ENCODE results near the genes LRATD1 and VSNL1.

- PRO-cap = no peak
- RAMPAGE, long total RNA = no peak
Observed at GRCh38 chr2:12604393-12604823, 112.3 kb upstream of the TRIB2 start.

DNA sequence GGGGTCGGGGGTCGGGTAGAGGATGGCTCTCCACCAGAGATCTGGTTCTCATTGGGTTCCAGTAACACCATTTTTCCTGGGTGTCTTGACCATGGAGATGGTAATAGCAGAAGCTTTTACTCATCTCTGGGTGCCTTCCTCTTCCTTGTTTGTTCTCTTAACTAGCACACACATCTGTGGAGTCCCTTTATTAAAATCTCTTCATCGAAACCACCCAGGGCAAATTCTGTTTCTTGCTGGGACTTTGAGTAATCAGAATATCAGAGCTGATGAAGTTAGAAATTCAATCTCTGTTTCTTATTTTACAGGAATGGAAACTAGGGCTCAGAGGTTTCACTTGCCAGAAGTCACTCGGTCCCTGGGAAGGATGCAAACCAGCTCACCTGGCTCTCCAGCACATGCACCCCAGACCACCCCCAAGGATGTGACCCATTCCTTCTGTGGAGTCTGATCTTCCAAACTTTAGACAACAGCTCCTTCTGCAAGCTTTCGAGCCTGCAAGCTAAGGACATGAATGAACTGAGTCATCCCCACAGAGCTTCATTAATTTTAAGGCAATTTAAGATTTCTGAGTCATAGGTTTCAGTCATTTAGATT lies 14.8 kb upstream of the TRIB2 start:
- PRO-cap = no peak
- RAMPAGE, long total RNA = no peak

- PRO-cap = no peak
- RAMPAGE, long total RNA = no peak
Observed at GRCh38 chr2:12715502-12715675, 1.3 kb upstream of the TRIB2 start.

DNA sequence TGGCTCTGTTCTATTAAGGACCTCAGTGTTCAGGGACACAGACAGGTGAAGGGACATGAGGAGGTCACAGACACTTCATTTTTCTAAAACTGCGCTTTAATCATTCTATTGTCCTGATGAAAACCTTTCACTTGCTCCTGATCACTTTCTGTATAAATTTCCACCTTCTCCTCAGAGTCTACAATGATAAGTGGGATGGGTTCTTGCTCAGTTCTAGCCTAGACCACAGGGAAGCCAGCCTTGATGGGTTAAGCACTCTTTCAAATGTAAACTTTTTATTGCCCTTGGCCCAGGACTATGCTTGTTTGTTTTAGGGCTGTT lies 59.5 kb downstream of the TRIB2 start:
- PRO-cap = no peak
- RAMPAGE, long total RNA = no peak

DNA sequence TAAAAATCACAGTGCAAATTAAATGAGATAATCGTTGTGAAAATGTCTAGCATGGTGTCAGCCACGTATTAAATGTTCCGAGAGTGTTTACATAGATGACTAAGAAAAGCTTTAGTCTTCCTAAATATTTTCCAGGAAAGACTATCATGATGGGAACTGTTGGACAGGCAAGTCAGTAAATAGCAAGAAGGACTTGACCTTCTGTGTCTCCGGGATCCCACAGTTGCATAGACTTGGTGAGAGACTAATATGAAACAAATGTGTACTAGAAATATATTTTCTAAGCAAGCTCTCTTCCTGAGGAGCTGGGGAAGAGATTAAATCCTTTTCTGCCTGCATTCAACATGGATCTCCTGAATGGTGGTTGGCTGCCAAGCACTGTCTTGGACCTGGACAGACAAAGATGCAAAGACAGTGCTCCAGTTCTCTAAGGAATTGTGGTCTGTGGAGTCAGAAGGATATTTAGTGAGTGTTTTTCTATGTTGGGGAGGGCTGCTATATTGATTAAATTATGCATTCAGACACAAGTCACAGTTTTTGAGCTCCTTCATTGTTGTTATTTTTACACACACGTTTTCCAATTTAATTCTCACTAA lies 71.7 kb downstream of the TRIB2 start:
- PRO-cap = no peak
- RAMPAGE, long total RNA = no peak

DNA sequence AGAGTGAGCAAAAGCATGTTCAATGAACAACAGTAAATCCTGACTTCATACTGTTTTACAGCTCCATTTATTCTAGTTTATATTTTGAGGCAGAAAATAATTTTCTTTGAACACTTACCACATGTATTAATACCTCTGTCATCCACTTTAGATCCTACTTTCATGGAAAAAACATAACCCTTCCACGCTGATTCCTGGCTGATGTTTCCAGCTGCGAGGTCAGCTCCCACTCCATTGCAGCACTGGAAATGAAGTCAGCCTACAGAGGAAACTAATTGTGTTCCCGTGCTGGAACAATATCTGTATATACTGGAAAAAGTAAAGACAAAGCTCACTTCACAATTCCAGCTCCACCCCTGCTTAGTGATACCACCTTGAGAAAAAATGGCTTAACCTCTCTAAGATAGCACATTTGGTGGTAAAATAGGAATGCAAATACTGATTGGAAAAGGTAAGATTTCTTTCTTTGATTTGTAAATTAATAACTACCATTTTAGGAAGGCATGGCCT lies 89.8 kb downstream of the TRIB2 start:
- PRO-cap = no peak
- RAMPAGE, long total RNA = no peak

DNA sequence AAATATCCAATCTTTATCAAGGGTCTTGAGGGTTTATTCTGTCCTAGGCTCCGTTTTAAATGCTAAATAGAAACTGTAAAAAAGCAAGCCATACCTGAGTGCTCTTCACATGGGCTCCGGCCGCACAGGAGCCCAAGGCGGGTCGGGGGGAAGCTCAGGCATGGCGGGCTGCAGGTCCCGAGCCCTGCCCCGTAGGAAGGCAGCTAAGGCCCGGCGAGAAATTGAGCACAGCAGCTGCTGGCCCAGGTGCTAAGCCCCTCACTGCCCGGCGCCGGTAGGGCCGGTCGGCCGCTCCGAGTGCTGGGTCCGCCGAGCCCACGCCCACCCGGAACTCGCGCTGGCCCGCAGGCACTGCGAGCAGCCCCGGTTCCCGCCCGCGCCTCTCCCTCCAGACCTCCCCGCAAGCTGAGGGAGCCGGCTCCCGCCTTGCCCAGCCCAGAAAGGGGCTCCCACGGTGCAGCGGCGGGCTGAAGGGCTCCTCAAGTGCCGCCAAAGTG lies 209.8 kb downstream of the TRIB2 start:
- PRO-cap = no peak
- RAMPAGE, long total RNA = no peak

DNA sequence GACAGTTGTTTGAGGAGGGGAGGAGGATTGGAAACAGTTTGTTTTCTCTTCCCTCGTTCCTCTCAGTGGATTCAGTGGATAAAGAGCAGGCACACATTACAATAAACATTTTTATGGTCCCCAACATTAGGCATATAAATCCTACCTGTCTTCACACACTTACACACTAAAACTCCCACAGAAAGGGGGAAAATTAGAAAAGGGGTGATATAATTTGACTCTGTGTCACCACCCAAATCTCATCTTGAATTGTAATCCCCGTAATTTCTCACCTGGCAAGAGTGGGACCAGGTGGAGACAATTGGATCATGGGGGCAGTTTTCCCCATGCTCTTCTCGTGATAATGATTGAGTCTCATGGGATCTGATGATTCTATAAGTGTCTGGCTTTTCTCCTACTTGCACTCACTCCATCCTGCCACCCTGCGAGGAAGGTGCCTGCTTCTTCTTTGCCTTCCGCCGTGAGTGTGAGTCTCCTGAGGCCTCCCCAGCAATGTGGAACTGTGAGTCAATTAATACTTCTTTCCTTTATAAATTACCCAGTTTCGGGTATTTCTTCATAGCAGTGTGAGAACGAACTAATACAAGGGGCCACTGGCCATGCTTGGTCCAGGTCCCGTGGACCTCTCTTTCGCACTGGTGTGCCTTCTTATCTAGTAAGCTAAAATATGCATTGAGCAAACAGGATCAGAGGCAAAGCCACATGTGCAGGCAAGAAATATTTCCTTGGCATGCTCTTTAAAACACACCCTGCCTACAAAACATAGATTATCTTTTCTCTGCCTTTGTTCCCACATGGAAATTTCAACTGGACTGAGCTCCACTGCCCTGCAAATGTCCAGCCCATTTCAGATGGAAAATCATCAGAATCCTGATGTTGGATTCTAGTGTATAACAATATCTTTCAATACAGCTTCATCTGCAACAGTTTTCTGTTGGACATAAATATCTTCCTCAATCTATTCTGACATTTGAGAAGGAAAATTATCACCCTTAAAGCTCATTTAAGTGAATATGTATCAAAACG lies 821.1 kb downstream of the TRIB2 start:
- PRO-cap = no peak
- RAMPAGE, long total RNA = no peak

- PRO-cap = no peak
- RAMPAGE, long total RNA = no peak
Observed at GRCh38 chr2:14632336-14632899, at the start of gene LRATD1. Gene LRATD1, plus strand, starts transcription at chr2:14632717.

DNA sequence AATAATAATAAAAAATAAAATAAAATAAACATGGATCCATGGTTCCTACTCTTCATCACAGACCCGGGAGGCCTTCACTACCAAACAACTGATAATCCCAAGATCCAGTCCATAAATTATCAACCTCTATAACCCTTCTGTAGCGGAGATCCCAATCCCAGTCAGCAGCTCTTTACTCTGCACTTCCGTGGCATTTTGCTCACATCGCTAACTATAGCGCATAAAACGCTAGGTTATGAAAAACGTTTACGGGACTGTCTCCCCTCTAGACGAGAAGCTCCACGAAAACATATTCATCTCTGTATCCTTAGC lies 928 bp downstream of the NBAS start:
- PRO-cap = no peak
- RAMPAGE, long total RNA = no peak

DNA sequence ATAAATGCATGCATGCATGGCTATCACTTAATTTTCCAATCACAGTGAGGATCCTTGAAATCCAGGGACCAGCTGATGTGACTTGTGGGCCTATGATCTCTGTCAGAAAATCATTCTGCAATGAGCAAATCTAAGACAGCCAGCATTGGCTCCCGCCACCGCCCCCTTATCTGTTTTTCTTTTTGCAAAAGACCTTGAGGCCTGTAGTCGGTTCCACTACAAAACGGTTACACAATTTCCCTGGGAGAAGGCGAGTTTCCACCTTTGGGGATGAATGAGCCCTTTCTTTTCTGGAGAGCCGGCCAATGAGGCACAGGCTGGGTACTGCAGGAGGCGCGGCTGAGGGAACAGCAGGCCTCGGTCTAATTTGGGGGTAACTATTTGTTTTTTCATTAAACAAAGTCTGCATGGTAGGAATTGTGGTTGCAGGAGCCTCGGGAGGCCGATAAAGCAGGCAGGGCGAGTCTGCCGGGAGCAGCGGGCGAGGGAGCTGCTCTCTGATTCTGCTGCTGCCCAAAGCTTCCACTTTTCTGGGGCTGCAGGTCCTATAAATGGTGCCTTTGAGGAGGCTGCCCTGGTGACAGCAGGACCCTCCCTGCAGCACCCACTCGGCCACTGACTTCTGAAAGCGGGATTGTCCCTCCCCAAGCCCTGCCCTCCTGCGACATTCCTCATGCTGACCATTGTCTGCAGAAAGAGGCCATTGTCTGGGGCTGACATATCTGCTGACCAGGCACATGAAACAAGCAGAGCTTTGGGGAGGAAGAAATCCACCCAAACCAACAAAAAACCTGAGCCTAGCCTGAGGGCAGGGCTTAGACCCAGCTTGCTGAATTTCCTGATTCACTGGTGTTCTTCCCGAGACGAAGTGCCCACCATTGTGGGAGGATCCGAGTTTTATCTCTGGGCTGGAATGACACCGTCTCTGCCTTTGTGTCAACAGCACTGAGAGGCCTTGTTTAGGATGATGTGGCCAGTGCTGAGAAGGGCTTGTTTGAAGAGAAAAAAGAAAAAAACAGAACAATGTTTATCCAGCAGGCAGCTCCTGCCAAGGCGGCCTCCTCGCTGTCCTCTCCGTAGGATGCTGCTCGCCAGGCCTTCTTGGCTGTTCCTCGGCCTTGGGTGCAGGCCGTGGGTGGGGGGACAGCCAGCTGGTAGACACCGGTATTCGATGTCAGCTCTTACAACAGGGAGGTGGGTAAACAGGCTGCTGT lies 129.6 kb downstream of the MYCN start:
- PRO-cap = no peak
- RAMPAGE, long total RNA = no peak

DNA sequence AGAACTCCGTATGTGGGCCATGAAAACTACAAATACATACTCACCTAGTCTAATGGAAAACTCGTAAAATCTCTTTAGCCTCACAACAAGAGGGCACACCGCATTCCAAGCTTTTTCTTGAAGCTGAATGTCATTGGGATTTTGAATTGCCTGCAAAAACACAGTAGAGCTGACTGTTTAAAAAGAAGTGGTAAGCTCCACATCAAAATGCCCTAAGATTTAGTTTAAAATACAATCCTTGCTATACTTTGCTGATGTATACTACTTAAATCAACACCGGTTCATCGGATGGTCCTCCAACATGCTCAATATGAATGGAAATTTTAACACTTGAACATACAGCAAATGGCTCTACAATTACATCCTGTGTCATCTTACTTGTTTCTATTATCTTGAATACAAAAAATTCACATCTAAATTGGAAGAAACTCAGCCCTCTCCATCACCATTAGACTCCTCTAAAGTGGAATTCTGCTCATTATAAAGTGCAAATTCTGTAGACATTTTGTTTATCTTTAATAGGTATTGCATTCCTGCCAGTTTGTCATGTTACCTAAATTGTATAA lies 101.6 kb downstream of the CYRIA start:
- PRO-cap = no peak
- RAMPAGE, long total RNA = no peak

DNA sequence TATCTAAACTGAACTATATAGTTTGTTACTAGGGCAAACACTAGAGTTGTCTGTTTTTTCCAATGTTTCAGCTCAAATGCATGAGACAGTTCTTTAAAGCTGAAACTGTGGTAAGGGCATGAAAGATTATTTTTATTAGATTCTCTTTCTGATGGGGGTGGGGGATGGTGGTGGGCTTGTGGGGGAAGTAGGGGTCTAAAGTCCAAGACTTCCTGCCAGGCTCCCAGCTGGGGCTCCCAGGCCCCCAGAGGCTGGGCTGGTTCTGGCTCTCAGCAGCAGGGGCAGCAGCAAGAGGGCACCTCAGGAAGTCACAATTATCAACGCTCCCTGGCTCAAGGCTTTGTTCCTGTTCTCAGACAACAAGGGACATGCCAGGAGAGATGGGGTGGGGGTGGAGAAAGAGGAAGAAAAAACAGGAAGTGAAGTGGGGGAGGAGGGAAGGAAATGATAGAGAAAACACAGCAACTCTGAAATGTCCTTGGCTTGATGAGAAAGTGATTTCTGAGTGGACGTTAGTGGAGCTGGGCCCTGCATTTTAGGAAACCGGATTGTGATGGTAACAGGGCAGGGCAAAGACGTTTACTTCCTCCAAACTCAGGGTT lies 40.5 kb downstream of the CYRIA start:
- PRO-cap = no peak
- RAMPAGE, long total RNA = no peak

GRCh38 chr2:16633478-16634426 lies 31.9 kb downstream of the CYRIA start:
- PRO-cap = no peak
- RAMPAGE, long total RNA = no peak

DNA sequence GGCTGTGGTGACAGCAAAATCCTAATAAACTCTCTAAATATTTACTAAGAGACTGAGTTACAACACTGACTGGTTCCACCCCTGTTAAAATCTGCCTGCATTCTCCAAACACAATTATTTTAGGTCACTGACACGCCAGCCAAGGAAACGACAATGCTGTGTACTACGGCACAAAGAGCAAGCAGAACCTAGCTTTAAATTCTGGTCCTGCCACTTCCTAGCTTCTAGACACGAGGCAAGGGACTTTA lies 4.1 kb downstream of the CYRIA start:
- PRO-cap = no peak
- RAMPAGE, long total RNA = no peak

DNA sequence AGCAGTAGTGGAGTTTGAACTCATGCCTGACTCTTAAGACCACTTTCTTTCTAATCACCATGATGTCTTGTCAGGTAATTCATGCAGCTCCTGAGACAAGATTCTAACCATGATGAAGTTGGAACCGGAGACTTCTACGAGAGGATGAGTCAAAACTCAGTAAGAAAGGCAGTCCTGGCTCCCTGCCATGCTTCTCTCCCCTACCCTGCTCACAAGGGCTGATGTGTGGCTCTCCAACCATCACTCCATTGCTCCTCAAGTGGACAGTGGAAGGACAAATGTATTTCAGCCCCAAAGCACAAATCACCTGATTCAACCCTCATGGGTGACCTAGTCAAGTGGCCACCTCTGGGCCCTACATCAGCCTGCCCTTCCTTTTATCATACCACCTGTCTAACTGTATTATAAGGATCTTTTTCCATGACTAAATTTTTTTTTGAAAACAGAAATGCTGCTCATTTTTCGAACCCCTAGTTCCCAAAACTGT lies 3.1 kb downstream of the CYRIA start:
- PRO-cap = no peak
- RAMPAGE, long total RNA = no peak

GRCh38 chr2:16704676-16704984 lies 39.0 kb upstream of the CYRIA start:
- PRO-cap = no peak
- RAMPAGE, long total RNA = no peak

- PRO-cap = no peak
- RAMPAGE, long total RNA = no peak
Observed at GRCh38 chr2:17441826-17442121, 76.5 kb downstream of the RAD51AP2 start.

DNA sequence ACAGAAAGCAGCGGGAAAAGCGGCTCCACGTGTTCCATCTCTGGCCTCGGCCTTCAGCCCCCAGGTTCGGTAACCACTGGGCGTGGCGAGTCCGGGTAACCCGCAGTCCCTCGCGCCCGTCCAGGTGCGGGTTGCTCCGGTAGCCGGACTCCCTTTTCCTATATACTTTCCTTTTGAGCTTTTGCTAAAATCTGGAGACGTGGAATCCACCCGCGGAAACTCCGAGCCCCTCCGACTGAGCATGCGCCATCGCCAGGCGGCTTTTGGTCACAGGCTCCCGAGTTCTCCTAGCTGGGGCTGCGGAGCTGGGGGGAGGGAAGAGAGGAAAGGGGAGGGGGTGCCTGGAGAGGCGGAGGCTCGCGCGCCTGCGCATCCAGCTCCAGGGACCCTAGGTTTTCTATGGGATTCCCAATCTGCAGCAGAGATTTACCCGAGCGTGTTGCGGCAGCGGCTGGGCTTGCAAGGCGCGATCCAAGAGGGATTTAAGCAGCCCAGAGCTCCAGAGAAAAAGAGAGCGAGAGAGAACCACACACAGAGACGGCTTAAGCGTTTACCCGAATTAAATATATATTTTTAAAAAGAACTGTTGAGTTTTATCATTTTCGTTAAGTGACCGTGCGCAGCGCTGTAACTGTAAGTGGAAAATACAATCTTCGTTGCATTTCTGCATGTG lies at the start of gene VSNL1:
Gene VSNL1, plus strand, starts transcription at position 411 of the 673 bp plus-strand sequence.
- PRO-cap = no peak
- RAMPAGE, long total RNA = no peak

DNA sequence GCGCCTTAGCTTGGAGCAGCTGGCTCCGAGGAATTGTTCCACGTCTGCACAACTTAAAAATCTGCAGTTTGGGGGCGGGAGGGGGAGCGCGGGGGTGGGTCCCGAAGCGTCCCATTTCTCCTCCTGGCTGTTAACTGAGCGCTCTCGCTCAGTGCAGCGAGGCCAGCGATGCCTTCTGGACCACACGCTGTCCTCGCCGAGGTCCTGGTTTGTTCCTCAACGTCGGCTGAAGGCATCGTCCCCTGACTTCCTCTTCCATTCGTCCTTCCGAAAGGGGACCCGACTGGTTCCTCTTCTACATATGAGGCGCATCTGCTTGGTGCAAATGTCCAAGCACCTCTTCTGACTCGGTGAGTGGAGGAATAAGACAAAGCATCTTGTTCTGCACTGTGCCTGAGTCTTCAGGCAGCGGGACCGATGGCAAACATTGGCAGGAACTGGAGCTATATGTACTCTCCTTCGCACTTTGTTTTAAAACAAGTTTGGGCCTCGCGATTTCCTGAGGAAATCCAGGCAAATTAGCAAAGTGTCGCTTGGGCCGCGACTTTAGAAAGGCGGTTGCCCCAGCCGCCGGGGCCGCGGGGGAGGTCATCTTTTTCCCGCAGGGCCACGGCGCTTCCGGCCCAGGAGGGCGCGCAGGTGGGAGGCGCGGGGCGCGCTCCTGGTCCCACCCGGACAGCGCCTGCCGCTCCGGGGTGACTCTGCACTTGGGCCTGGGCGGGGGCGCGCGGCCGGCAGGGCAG lies 599 bp upstream of the KCNS3 start:
- PRO-cap = no peak
- RAMPAGE, long total RNA = no peak